HepG2 (cell line): ENCODE measurements around the gene OGN.

GRCh38 chr9:90964947-90965702 is 163.5 kb downstream of the SYK start:
- RRBS, 2 experiments: no CpG with 5 or more reads among the region's 20 CpGs
CAGE:
- cytosol, long polyA minus RNA: no peak
- cytosol, long polyA plus RNA: no peak
- long polyA plus RNA: no peak
- nucleus, long polyA minus RNA: no peak
- nucleus, long polyA plus RNA: no peak

- RRBS, 2 experiments: no CpG with 5 or more reads among the region's 3 CpGs
CAGE:
- cytosol, long polyA minus RNA: no peak
- cytosol, long polyA plus RNA: no peak
- long polyA plus RNA: no peak
- nucleus, long polyA minus RNA: no peak
- nucleus, long polyA plus RNA: no peak
Observed at GRCh38 chr9:91060364-91060843, 258.8 kb downstream of the SYK start.

- RRBS, 2 experiments: no CpG with 5 or more reads among the region's 33 CpGs
CAGE:
- cytosol, long polyA minus RNA: no peak
- cytosol, long polyA plus RNA: no peak
- long polyA plus RNA: no peak
- nucleus, long polyA minus RNA: no peak
- nucleus, long polyA plus RNA: no peak
Observed at GRCh38 chr9:91117908-91118500, 243.7 kb downstream of the AUH start.

DNA sequence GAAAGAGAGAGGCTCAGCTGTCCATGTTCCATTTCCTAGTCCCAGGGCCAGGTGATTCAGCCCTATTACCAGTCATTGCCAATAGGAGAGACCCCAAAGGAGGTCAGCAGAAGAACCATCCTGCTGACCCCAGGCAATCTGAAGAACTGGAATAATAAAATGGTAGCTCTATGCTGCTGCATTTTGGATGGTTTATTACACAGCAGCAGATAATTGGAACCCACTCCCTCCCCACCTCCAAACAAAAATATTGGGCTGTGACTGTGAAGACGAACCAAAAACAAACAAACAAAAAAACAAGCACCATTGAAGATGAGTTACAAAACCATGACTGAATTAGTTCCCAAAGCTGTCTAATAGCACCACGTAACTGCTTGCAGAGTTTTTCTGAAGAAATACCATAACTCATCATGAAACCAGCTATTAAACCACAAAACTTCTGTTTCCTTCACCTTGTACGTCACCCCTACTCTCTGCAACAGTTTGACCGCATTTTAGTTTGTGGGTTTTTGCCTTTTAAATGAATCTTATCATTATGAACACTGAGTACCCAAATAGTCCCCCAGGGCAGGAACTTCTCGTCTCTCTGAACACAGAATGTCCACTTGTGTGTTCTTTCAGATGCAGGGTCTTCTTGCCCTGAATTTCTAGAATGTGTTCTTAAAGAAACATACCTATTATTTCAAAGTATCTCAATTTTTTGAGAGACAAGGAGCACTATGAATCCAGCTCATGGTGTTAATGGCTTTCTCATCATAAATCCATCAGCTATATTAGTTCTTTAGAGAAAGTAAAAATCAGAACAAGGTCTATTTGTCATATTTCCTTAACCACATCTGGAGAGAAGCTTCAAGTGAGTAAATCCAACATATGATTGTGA is 210.8 kb downstream of the AUH start:
- RRBS, 2 experiments: no CpG with 5 or more reads among the region's 5 CpGs
CAGE:
- cytosol, long polyA minus RNA: no peak
- cytosol, long polyA plus RNA: no peak
- long polyA plus RNA: no peak
- nucleus, long polyA minus RNA: no peak
- nucleus, long polyA plus RNA: no peak

GRCh38 chr9:91194015-91194123 is 167.8 kb downstream of the AUH start:
- RRBS, 2 experiments: no CpG with 5 or more reads among the region's 7 CpGs
CAGE:
- cytosol, long polyA minus RNA: no peak
- cytosol, long polyA plus RNA: no peak
- long polyA plus RNA: no peak
- nucleus, long polyA minus RNA: no peak
- nucleus, long polyA plus RNA: no peak

DNA sequence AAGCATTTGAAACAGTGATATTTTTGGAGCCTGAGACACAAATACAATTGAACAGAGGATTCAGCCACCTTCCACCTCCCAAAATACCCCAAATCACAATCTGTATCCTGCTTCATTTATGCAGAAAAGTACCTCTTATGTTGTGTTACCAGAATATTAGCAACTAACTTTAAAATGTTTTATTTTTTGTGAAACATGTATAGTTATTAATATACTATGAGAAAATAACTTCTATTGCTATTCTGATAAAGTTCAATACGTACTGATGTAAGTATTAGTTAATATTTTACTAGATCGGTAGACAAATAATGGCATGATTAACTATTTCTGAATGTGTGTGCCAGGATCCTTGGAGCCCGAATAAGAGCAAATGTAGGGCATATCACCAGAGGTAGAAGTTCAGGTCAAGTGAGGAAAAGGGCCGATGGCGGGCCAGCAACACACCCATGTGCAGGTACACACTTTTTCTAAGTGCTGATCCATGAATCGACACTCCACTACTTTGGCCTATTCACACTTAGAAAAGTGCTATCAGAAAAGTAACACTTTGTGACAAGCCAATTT is 150.5 kb downstream of the AUH start:
- RRBS, 2 experiments: no CpG with 5 or more reads among the region's 6 CpGs
CAGE:
- cytosol, long polyA minus RNA: no peak
- cytosol, long polyA plus RNA: no peak
- long polyA plus RNA: no peak
- nucleus, long polyA minus RNA: no peak
- nucleus, long polyA plus RNA: no peak

- RRBS, 2 experiments: no CpG with 5 or more reads among the region's 2 CpGs
CAGE:
- cytosol, long polyA minus RNA: no peak
- cytosol, long polyA plus RNA: no peak
- long polyA plus RNA: no peak
- nucleus, long polyA minus RNA: no peak
- nucleus, long polyA plus RNA: no peak
Observed at GRCh38 chr9:91286053-91286292, 75.7 kb downstream of the AUH start.

DNA sequence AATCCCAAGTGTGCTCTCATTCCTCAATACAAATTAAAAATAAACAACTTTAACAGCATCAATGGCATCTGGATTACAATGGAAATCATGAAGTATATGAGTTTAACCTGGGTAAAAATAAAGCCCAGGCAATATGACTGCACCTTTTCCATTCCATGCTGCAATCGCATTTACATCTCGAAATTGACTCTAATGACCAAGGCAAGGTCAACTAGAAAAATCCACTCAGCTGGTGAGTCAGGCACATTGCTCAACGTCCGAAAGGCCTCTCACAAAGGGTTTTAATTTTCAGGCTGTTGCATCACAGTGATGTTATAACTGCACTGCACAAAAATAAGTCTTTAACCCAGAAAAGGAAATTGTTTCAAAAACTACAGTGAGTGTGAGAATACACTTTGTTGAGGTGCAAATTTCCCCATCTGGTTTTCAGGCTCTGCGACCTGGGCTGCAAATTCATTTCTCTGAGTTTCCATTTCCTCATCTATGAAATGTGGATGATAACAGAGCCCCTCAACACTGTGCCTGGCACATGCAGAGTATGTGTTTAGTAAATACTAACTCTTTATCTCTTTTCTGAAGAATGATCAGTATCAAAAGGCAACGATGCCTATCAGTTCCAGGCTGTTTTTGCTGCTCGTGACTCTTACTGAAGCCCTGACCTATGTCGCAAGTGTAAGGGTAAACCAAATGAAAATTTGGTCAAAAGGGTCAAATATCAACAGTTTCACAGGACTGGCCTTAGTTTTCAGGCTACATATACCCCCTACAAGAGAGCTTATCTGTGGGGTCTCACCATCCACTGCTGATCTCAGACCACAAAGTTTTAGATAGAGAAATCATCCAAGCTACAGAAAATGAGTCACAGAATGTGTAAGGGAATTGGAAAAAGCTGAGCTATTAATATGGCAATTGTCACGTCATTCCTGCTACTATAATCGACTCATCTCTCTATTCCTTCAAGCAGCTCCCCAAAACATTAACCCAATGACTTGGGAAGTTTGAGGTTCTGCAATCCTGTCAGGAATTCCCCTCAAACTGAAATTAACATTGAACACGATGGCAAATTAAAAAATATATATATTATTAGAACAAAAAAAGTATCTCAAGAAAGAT is 4.1 kb downstream of the NFIL3 start:
- RRBS, 2 experiments: no CpG with 5 or more reads among the region's 11 CpGs
CAGE:
- cytosol, long polyA minus RNA: no peak
- cytosol, long polyA plus RNA: no peak
- long polyA plus RNA: no peak
- nucleus, long polyA minus RNA: no peak
- nucleus, long polyA plus RNA: no peak

DNA sequence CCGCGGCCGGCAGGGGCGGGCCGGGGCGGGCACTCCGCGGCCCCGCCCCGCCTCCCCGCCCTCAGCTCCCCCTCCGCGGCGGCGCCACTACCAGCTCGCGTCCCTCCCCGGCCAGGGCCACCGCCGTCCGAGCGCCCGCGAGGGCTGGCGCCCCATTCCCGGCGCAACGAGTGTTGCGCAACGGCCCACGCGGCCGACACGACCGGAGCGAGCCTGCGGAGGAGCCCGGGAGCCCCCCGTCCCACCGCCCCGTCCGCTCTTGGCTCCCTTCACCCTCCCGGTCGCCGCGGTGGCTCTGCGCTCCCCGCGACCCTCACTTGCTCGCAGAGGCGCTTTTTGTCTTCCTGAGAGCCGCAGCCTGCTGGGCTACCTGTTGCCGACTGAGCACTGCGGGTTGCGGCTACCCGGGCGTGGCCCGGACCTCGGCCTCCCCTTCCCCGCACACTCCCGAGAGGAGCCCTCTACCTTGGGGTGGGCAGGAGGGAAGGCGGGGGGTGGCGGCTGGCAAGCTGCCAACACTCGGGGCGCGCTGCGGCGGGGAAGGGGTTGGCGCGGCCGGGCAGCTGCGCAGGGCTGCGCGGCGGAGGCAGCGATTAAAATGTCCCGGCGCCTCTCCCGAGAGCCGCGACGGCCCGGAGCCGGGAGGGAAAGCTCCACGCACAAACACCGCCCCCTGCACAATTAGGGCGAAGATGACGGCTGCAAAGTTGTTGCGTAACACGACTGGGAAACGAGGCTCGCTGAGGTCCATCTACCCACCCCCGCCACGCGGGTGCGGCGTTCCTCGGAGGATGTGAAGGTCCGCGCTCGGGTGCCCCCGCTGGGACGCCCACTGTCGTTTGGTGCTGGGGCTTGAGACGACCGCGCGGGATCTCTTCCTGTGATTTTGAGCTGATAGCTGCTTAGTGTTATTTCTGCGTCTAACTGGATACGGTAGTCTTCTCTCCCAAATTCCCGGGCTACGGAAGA is 596 bp upstream of the NFIL3 start:
- RRBS, 2 experiments: under 1 to 2% methylated on average over 43 of the region's 112 CpGs
CAGE:
- cytosol, long polyA minus RNA: no peak
- cytosol, long polyA plus RNA: start-site peak on the minus strand centred at position 548 of the sequence, 228 bp wide, 11 and 17 reads in 2 replicates
- long polyA plus RNA: start-site peak on the minus strand centred at position 637 of the sequence, 93 bp wide, 37 and 28 reads in 2 replicates
- nucleus, long polyA minus RNA: no peak
- nucleus, long polyA plus RNA: no peak

GRCh38 chr9:91482829-91483723 is 59.4 kb upstream of the NFIL3 start:
- RRBS, 2 experiments: no CpG with 5 or more reads among the region's 9 CpGs
CAGE:
- cytosol, long polyA minus RNA: no peak
- cytosol, long polyA plus RNA: no peak
- long polyA plus RNA: no peak
- nucleus, long polyA minus RNA: no peak
- nucleus, long polyA plus RNA: no peak

DNA sequence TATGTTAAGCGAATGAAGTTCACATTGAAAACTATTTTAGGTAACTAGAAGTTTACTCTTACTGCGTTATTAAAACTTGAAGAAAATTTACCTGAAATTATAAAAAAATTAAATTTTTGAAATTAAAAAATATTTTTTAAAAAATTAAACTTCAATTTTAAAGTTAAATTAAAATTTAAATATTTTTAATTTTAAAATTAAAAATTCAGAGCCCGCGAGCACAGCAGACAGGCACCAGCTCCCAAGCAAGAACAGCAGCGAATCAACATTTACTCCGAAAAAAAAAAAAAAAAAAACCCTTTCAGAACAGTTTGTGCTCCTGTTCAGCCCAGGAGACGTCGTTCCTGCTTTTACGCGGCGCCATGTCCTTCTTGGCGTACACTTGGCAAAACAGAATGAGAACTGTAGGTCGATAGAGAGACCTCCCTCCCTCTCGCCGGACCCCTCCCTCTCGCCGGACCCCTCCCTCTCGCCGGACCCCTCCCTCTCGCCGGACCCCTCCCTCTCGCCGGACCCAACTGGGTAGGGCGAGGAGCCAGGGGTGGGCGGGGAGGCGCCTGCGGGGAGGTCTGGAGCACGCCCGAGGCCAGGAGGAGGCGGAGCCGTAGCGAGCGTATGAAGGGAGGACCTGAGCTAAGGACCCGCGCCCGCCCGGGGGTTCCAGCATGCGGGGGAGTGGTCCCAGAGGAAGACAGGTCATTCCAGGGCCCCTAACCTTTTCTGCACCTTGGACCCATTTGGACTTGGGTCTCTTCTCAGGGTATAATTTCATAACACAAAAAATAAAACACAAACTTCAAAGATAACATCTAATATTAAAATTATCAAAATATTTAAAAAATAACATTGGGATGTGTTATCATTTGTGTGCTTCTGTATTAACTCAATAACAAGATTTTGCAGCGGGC is 235.7 kb downstream of the ROR2 start:
- RRBS, 2 experiments: no CpG with 5 or more reads among the region's 39 CpGs
CAGE:
- cytosol, long polyA minus RNA: no peak
- cytosol, long polyA plus RNA: no peak
- long polyA plus RNA: no peak
- nucleus, long polyA minus RNA: no peak
- nucleus, long polyA plus RNA: no peak

- RRBS, 2 experiments: no CpG with 5 or more reads among the region's 11 CpGs
CAGE:
- cytosol, long polyA minus RNA: no peak
- cytosol, long polyA plus RNA: no peak
- long polyA plus RNA: no peak
- nucleus, long polyA minus RNA: no peak
- nucleus, long polyA plus RNA: no peak
Observed at GRCh38 chr9:91847688-91848245, 102.3 kb downstream of the ROR2 start.

DNA sequence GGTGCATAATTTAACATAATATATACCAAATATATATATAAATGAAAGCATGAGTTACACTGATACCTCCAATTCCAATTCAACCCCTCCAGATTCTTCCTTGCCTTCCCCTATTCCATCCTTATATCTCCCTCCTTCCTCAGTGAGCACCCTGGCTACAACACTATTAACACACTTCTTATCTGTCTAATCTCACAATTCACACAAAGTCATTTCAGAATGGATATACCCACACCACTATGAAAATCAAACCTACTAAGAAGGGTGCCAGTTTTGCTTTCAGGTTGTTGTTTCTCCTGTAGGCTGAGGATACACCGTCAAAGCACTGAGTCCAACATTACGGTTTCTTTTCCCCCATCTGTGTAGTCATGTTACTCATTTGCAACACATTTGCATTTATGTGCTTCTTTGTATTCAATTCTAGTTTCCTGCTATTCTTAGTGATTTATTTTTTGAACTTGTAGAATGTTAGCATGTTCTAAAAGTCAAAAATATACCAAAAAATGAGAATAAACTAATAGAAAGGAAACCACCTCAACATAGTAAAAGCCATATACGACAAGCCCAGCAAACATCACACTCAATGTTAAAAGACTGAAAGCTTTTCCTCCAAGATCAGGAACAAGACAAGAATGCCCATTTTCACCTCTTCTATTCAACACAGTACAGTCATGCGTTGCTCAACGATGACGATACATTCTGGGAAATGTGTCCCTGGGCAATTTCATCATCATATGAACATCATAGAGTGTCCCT is 6.5 kb downstream of the ROR2 start:
- RRBS, 2 experiments: no CpG with 5 or more reads among the region's 6 CpGs
CAGE:
- cytosol, long polyA minus RNA: no peak
- cytosol, long polyA plus RNA: no peak
- long polyA plus RNA: no peak
- nucleus, long polyA minus RNA: no peak
- nucleus, long polyA plus RNA: no peak

DNA sequence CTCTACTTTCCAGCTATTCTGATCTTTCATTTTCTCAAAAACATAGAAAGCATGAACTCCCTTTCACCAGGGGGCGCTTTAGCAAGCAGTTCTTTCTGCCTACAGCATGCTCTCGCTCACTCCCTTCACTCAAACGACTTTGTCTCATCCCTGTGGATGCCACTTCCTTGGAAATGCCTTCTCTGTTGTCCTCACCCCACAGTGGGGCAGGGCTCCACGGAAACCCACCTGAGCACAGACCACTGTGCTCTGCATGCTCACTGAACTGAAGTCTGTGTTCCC is 4.8 kb upstream of the ROR2 start:
- RRBS, 2 experiments: no CpG with 5 or more reads among the region's 4 CpGs
CAGE:
- cytosol, long polyA minus RNA: no peak
- cytosol, long polyA plus RNA: no peak
- long polyA plus RNA: no peak
- nucleus, long polyA minus RNA: no peak
- nucleus, long polyA plus RNA: no peak

DNA sequence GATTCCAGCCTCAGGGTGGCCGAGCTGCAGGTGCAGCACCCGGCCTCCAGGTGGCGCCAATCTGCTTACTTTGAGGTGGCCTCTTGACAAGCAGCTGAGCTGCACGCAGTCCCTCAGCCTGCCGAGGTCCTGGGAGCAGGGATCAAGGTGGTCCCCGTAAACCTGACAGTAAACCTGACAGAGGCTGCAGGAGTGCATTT is 25.1 kb upstream of the SPTLC1 start:
- RRBS, 2 experiments: no CpG with 5 or more reads among the region's 6 CpGs
CAGE:
- cytosol, long polyA minus RNA: no peak
- cytosol, long polyA plus RNA: no peak
- long polyA plus RNA: no peak
- nucleus, long polyA minus RNA: no peak
- nucleus, long polyA plus RNA: no peak

DNA sequence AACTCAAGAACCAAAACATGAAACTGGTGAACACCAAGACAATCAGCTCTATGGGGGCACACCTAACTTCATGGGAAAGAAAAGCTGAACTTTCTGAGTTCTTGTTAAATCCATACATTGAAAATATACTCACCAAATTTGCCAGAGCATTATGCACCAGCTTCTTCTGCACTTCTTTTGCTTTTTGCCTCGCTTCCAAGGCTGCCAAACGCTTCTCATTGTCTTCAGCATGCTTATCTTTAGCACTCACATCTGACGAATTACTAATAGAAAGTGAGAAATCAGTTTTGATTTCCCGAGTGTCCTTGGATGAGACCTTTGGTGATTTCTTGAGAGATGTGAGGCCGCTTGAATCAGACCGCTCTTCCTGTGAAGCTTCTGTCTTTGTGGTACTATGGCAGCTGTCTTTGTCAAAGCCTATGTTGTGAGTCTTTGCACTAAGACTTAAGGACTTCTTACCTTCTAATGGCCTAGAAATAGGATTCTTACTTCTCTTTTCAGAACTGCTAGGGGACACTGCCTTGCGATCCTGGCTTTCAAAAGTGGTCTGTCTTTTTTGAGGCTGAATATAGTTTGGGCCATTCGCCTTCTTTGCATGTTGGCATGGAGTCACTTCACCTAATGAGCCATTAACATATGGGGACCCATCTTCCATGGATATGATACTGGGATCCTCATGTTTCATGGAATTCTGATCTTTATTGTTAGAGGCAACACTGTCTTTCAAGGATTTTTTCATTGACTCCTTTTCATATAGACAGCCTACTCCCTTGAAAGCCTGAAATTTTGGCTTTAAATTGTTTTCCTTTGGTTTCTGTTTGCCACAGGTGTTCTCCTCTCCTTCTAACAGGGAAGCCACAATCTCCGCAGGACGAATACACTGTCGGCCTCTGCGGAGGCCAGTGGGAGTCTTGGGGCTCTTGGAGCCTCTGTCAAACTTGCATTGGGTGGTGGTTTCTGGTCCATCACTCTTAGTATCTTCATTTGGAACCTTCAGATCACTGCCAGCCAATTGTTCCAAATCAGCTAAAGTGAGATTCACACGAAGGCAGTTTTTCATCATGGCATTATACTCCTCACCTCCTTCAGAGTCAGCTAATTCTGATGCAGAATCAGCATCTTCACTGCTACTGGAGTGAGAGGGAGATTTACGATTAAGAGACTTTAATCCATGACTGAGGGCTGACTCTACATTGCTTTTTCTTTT is 10.6 kb downstream of the NOL8 start:
- RRBS, 2 experiments: no CpG with 5 or more reads among the region's 14 CpGs
CAGE:
- cytosol, long polyA minus RNA: no peak
- cytosol, long polyA plus RNA: no peak
- long polyA plus RNA: no peak
- nucleus, long polyA minus RNA: no peak
- nucleus, long polyA plus RNA: no peak

- RRBS, 2 experiments: no CpG with 5 or more reads among the region's 4 CpGs
CAGE:
- cytosol, long polyA minus RNA: no peak
- cytosol, long polyA plus RNA: no peak
- long polyA plus RNA: no peak
- nucleus, long polyA minus RNA: no peak
- nucleus, long polyA plus RNA: no peak
Observed at GRCh38 chr9:92403021-92403638, 1.2 kb downstream of the OGN start.

DNA sequence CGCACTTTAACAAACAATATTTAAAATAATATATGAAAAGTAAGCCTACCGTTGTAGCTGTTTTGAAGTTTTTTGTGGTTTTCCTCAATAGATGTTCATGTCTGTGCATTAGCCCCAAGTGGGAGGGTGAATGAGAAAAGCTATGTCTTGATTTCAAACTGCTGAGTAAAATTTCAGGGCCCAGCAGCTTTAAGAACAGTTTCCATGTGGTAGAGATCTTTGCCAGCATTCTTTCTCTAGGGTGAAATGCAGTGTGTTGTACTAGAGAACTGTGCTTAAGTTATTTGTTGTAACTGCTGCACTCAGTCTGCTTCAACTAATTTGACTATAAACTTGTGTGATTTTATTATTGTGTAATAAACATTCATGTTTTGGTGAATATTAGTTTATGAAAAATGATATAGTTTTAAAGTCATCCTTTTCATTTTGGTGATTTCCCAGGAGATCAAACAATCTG is at the start of gene OGN:
Gene OGN (minus strand): TSS at position 132 of the 457 bp plus-strand sequence.
- RRBS, 2 experiments: no CpG with 5 or more reads among the region's 2 CpGs
CAGE:
- cytosol, long polyA minus RNA: no peak
- cytosol, long polyA plus RNA: no peak
- long polyA plus RNA: no peak
- nucleus, long polyA minus RNA: no peak
- nucleus, long polyA plus RNA: no peak

GRCh38 chr9:92506041-92506912 is 29.5 kb downstream of the ECM2 start:
- RRBS, 2 experiments: no CpG with 5 or more reads among the region's 3 CpGs
CAGE:
- cytosol, long polyA minus RNA: no peak
- cytosol, long polyA plus RNA: no peak
- long polyA plus RNA: no peak
- nucleus, long polyA minus RNA: no peak
- nucleus, long polyA plus RNA: no peak

- RRBS, 2 experiments: no CpG with 5 or more reads among the region's 2 CpGs
CAGE:
- cytosol, long polyA minus RNA: no peak
- cytosol, long polyA plus RNA: no peak
- long polyA plus RNA: no peak
- nucleus, long polyA minus RNA: no peak
- nucleus, long polyA plus RNA: no peak
Observed at GRCh38 chr9:92534245-92534678, 1.5 kb downstream of the ECM2 start.